ENCODE measurements around the genes FAM107B, FAM171A1, HACD1 and TMEM236.

- RRBS, result no CpG with 5 or more reads among the region's 5 CpGs
These were observed 38.1 kb downstream of the FAM107B start for GRCh38 chr10:14736529-14737126.

- RRBS, result no CpG with 5 or more reads among the region's 11 CpGs
These were observed 25.5 kb downstream of the FAM107B start for GRCh38 chr10:14749043-14749780.

GRCh38 chr10:14774711-14775085 lies at the start of gene FAM107B:
TSS of gene FAM107B (minus strand) at chr10:14774897.
- RRBS, result no CpG with 5 or more reads among the region's 8 CpGs

DNA sequence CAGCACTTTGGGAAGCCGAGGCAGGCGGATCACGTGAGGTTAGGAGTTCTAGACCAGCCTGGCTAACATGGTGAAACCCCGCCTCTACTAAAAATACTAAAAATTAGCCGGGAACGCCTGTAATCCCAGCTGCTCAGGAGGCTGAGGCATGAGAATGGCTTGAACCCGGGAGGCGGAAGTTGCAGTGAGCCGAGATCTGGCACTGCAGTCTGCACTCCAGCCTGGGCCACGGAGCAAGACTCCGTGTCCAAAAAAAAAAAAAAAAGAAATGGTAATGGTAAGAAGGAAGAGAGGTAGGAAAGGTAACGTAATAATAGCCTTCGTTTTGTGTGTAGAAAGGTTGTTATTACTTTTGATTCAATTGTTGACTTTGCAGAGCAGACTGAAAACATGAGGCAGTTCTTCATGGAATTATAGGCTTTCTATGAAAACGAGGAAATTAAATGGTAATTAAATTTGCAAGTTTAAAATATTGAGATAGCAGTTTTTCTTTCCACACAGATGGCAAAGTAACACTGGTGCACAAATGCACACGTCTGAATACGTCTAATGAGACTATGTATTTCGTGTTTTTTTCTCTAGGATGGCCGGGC lies 1.3 kb downstream of the HSPA14 start:
- RRBS, result 3% methylated on average over 2 of the region's 18 CpGs

DNA sequence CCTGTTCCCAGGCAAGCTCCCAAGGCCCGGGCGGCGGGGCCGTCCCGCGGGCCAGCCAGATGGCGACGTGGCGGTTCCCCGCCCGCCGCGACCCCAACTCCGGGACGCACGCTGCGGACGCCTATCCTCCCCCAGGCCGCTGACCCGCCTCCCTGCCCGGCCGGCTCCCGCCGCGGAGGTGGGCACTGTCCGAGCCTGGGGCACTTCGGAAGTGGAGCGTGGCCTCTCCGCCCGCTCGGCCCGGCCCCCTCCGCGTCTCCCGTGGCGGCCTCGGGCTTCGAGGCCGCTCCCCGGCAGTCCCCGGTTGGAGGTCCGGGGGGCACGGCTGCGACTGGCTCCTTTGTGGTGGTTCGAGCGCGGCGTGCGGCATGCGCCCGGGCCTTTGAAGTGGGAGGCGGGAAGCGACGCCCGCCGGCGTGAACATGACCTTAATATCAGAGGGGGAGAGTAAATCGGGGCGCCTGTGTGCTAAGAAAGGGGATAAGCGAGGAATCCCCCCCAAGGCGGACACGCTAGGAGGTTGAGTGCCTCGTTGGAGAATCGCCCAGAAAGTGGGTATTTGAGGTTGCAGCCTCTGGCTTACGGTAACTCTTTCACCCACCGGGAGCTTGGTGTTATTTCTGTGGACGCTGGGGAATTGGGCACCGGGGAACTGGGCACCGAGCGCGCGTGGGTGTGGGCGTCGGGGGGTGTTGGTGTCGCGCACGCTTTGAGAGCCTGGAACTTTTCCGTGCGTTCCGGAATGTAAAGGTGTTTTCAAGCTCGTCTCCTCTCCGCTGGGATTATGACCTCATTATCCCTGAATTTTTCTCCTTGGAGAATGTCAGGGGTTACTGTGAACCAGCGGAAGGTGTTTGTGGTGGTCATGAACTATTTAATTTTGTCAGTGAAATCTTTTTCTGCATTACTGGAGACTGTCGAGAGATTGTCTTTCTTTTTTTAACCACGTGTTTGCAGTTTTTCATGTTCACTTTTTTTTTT lies 574 bp downstream of the SUV39H2 start:
- RRBS, result under 1% methylated on average over 63 of the region's 85 CpGs

DNA sequence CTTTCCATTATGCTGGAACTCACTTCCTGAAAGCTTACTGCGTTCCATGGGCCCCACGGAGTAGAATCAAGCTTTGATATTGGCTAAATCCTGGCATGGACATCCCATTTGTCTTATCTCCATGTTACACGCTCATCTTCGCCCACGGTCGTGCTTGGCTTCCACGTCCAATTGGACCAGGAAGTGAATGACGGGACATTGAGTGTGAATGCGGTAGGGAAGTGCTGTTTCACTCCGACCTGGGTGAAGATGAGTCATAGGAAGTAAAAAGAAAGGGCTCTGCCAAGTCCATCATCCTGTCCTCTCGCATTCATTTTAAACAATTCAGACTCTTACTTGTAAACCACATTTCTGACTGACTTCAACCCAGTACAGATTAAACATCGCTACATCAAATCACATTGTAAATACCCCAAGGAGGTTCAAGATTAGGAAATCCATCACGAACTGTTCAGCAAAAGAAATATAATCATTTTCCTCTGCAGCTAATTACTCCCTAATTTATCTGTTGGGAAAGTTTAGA lies 45.4 kb downstream of the FAM171A1 start:
- RRBS, result no CpG with 5 or more reads among the region's 13 CpGs

DNA sequence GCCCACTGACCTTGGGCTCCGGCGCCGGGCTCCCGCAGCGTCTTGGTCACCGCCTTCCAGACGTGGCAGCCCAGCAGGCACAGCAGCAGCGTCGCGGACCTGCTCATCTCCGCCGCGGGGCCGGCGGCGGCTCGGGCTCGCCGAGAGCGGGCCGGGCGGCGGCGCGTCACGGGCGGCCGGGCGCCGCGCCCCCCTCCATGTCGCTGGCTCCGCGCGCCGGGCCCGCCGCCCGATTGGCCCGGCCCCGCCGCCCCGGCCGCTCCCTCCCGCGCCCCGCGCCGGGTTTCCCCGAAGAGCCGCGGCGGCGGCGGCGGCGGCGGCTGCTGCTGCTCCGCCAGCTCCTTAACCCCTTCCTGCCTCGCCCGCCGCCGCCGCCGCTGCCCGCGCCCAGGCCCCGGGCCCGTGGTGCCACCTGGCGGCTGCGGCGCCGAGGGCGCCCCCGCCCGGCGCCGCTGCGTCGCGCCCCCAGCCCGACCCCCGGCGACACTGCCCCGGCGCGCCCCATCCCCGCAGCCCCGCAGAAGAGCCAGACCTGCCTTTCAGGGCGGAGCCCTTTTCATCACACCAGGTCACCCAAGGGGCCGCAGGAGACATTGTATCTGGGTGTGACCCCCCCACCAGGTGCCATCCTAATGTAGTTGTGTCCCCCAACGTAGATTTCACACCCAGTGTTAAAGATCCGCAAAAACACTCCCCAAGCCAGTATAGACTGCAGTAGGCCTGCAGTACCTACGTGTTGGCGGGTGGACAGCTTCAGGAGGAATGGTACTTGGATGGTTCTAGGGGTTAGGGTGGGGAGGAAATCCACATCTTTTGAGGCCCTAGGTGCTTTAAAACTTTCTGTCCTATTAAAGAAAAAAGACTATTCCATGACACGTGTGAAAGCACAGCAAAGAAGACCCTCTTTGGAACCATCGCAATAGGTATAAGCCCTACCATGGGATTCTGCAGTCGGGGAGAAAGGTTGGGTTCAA lies at the start of gene FAM171A1:
Gene FAM171A1, minus strand, starts transcription at position 344 of the 974 bp plus-strand sequence.
- RRBS, result 2% methylated on average over 29 of the region's 98 CpGs

GRCh38 chr10:15385482-15386558 lies 14.7 kb upstream of the FAM171A1 start:
- RRBS, result no CpG with 5 or more reads among the region's 18 CpGs

GRCh38 chr10:15748033-15748516 lies 28.4 kb upstream of the ITGA8 start:
- RRBS, result no CpG with 5 or more reads among the region's 6 CpGs

DNA sequence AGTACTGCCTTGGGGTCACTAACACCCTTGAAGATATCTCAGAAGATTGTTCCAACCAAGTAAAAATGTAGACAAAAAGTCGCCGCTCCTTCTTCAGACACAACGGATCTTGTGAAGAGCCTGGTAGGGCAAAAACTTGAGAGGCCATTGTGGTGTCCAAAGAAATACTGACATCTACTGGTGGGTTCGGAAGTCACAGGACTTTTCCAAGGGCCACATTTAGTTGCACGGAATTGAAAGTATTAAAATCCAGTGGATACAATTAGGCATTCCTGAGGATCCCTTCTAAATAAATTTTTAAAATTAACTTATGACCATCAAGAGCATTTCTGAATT lies 29.6 kb downstream of the VIM start:
- RRBS, result no CpG with 5 or more reads among the region's 5 CpGs

- RRBS, result no CpG with 5 or more reads among the region's 25 CpGs
These were observed 67.7 kb downstream of the ST8SIA6 start for GRCh38 chr10:17386454-17387258.

DNA sequence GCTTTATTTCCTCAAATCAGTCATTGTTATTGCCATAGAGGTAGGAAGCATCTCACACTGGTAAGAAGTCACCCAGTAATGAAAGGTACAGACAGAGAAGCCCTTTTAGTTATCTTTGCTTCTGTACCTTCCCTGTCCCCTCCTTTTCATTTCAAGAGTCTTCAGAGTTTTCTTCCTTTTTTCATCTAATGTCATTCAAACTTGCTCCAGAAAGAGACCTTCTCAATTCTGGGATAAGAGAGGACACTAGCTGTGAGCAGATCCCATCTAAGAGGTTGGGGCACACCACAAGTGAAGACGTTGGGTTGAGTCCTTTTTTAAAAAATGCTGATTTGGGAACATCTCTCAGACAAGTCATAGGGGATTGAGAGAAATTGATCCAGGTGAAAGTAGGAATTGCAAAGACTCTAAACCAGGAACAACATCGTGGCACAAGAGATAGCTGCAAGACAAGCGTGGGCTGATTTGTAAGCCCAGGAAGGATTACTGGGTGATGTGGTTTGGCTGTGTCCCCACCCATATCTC lies 59.9 kb downstream of the ST8SIA6 start:
- RRBS, result no CpG with 5 or more reads among the region's 3 CpGs

- RRBS, result no CpG with 5 or more reads among the region's 3 CpGs
These were observed 4.5 kb downstream of the ST8SIA6 start for GRCh38 chr10:17449886-17450381.

DNA sequence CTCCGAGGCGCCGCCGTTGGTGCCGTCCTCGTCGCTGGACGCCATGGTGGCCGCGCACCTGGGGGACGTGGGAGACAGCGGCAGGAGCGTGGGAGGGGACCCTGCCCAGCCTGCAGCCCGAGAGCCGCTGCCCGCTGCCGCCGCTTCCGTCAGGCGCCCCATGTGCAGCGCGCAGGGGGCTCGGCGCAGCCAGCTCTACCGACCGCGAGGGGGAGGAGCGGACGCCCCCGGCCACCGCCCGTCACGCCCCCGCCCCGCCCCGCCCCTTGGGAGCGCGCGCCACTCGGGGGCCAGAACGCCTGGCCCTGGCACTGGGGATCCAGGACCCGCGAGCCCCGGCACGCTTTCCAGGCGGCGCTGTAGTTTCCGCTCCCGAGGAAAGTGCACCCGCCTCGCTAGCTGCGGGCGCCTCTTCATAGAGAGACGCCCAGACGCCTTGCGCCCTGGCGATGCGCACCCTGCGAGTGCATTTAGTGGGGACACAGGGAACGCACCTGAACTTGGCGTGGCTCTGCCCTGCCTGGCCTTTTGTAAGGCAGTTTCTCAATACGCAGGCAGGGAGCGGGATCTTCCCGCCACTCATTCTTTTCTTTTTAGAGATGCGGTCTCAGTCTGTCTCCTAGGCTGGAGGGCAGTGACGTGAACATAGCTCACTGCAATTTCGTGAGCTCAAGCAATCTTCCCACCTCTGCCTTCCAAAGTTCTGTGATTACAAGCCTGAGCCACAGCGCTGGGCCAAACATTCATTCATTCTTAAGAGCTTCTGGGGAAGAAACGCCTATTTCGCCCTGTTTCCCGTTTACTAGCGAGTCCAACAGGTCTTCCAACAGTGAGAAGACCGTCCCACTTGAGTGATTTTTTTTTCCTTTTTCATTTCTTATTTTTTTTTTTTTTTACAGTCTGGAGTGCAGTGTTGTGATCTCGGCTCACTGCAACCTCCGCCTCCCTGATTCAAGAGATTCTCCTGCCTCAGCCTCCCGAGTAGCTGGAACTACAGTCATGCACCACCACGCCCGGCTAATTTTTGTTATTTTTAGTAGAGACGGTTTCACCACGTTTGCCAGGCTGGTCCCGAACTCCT lies at the start of gene HACD1:
Gene HACD1, minus strand, starts transcription at position 197 of the 1,081 bp plus-strand sequence.
- RRBS, result no CpG with 5 or more reads among the region's 81 CpGs

DNA sequence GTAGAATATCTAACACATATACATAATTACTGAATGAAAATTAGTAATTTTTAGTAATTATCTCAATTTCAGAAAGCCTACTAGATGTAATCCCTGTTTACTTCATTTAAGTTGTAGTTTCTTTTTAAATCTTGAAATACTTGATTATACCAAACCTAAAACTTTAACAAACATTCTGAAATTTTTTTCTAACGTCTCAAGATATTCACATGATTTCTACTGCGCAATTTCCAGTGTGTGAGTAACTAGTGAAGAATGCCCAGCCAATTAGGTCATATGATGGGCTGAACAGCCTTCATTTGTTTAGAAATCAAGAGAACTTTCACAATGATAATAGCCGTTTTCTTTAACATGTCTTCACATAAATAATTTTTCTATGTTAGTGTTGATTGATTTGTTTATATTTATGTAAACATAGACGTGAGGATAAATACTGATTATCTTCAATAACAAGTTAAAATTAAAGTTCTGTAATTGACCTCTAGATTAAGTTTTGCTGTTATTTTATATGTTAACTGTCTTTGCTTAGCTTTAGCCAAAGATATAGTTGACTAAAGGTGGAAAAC lies 21.8 kb downstream of the STAM start:
- RRBS, result no CpG with 5 or more reads among the region's 4 CpGs

GRCh38 chr10:17751926-17752620 lies at the start of gene TMEM236:
TSS of gene TMEM236 (plus strand) at chr10:17752201.
- RRBS, result no CpG with 5 or more reads among the region's 12 CpGs

GRCh38 chr10:17771153-17771591 lies 19.2 kb downstream of the TMEM236 start:
- RRBS, result no CpG with 5 or more reads among the region's 2 CpGs

- RRBS, result no CpG with 5 or more reads among the region's 20 CpGs
These were observed 84.4 kb downstream of the SLC39A12 start for GRCh38 chr10:18036130-18036518.

DNA sequence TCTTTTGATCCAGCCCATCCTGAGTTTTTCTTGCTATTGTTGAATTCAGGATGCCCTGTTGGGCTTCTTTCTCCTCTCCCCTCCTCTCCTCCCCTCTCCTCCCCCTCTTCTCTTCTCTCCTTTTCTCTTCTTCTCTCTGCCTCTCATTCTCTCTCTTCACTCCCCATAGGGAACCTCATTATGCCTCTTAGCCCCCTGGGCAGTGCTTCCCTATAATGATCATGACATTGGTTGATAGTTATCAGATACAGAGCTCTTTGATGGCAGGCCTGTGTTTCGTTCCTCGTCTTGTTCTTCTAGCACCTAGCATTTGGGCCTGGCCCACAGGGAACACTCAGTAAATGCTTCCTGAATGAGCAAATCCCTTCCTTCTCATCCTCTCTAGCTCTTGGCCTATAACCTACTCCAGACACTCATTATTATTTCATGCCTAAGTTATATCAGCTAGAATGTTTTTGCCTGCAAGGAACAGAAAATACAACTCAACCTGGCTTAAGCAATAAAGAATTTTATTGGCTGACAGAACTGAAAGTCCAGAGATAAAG lies 56.7 kb downstream of the CACNB2 start:
- RRBS, result no CpG with 5 or more reads among the region's 2 CpGs

DNA sequence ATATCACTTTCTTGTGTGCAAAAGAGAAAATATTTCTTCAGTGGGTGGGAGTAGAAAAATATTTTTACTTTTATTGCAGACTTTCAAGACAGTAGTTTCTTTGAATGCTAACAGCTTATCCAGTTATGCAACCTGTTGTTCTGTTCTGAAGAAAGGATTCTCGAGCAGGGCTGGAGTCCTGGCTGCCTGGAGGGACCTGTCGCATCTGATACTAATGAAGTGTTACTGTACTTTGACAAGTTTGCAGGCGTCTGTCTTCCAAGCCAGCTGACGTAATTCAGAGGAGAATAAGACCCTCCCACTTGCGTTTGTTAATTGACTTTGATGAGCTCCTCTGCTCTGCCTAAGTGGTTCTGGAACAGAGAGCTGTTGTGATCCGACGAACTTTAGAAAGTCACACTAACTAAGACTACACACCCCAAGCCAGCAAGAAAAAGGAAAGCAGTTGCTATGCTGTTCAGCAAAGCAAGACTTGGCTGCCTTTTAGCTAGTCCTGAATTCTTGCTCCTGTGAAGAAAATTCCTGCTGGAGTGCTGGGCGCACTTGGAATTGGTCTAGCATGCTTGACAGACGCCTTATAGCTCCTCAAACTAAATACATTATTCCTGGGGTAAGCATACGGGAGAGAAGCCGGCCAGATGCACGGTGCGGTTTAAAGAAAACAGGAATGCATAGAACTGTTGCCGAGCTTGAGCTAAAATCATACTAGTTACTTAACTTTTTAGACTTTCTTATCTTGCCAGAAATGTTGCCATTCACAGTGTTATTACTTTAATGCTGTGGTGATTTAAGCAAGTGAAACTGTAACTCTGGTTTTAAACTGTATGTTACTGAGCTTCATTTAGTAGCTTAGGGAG lies 200.4 kb downstream of the CACNB2 start:
- RRBS, result no CpG with 5 or more reads among the region's 14 CpGs